ENCODE data around the genes VPS39 and TTBK2.

GRCh38 chr15:41115547-41116182, 415 bp downstream of the INO80 start:
- PRO-cap = bidirectional peak, plus-strand start at chr15:41116037, minus-strand start at chr15:41116221

GRCh38 chr15:41263779-41264831, 33.0 kb downstream of the CHP1 start:
- PRO-cap = no peak

DNA sequence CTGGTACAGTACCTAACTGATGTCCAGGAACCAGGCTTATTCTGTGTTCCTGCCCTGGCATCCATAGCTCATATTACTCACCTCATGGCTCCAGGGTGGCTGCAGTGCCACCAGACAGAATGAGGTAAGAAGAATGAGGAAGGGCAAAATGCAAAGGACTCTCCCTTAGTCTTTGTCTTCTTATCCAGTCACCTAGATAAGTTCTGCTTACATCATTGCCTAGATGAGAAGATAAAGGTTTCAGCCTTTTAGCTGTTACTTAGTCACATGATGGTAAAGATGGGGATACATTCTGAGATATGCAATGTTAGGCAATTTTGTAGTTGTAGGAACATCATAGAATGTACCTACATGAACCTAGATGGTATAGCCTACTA, 45.8 kb downstream of the CHP1 start:
- PRO-cap = no peak

- PRO-cap = no peak
Measured at GRCh38 chr15:41331769-41332196, 608 bp downstream of the OIP5 start.

DNA sequence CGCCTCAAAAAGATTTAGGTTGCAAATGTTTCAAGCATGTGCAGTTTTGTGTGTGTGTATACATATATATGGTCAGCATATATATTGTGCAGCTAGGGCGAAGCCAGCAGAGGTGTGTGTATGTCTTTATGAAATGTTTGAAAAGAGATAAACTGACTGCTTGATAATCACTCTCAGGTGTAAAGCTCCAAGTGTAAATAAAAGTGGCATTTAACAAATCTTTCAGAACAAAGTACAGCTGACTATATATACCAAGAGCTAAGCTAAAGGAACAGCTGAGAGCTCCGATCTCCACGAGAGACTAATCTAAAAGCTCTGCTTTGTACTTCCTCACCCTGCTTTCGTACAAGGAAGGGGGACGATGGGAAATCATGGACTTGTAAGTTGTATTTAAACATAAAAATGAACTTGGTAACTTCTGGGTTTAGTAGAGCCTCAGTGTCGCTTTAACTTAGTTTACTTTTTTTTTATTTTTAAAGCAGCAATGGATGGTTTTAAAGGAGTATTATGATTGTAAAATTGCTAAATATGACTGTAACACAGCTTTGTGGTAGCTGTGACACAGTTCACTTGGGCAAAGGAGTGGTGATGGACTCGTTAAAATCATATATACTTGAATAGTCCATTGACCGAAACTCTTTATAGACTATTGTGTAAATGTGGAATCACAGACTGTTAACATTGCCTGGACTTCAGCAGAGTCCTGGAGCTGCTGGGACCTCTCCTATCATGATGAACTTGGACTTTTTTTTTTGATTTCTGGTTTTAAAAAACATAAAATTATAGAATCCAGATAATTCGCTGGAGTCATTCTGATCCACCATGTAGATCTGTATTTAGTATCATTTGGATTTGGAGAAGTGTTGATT, 11.4 kb upstream of the ITPKA start:
- PRO-cap = no peak

DNA sequence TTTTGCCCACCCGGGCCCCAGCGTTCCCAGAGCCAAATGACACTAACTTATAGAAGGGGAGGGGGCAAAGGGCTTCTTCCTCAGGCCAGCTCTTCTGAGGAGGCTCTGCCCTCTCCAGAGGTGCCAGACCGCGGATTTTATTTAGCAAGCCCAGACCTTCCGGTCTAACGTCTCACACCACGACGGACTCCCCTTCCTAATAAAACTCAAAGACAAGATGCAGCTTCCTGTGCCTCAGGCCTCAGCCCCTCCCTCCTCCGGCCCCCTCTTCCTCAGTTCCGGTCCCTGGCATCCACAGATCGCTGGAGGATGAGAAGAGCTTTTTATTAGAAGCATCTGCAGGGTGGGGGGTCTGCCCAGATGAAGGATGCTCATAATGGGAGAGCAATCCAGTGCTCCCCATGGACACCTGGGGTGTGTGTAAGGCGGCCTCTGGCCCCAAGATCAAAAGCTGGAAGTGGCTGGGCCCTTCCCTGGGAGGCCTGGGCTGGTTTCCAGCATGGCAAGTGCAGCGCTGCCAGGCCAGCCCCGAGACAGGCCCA, 9.7 kb downstream of the ITPKA start:
- PRO-cap = bidirectional peak, plus-strand start at position 297 of the sequence, minus-strand start at position 201 of the sequence

DNA sequence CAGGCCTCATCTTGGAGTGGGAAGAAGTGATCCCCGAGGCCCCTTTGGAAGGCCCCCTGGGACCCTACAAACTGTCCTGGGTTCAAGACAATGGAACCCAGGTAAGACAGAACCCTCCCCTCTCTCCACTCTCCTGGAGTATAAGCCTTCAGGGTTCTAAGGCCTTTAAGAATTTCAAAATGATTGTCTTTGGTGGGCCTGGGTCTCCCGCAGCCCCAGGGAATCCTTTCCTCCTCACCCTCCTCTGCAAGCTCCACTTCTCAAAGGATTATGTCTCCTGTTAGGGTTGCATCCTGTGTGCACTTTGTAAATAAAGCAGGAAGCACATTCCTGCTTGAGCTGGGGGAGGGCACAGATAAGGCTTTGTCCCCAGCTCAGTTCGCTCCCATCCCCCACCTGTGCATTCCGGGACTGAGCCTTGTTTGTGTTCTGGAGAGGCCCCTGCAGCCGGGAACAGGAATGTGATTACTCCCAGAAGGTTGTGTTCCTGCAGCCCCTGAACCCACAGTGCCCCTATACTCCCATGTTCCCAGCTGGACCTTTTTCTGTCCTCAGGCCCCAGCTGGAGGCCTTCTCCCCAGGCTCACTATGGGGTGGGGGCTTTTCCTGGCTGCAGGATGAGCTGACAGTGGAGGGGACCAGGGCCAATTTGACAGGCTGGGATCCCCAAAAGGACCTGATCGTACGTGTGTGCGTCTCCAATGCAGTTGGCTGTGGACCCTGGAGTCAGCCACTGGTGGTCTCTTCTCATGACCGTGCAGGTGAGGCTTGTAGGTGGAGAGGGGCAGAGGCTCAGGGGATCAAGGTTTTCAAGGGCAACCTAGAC, 9.5 kb downstream of the TYRO3 start:
- PRO-cap = no peak

DNA sequence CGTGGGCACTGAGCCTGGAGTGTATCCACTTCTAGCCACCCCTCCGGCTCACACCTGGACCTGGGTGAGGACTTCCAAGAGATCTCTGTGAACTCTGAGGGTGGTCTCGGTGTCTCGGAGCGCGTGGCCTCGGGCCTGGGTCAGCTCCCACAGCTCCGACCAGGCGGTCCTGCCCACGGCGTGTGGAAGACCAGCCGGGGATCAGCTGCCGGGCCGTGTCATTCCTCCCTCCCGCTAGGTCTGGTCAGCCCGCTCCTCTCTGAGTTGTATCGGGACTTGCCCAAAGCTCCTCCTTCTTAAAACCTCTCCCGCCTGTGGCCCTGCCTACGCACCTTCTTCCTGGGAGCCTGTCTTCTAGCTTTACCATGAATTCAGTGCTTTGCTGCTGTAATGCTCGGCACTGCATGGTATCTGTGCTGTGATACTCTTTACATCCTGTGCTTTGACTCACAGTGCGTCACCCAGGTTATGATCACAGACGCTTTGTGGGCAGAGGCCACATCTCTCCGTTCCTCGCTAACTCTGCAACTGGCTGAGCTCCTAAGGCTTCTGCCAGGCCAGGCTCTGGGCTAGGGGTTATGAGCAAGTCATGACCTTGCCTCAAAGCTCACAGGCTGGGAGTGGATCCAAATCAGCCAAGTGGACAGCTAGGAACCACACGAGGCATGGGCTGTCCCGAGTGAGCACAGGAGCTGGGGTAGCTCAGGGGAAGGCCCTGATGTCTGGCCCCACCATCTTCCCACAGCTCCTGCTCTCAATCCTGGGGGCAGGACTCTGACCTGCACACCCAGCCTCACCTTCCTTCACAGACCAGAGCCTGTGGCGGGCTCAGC, 23.2 kb downstream of the SPTBN5 start:
- PRO-cap = no peak

- PRO-cap = no peak
Measured at GRCh38 chr15:41894648-41895967, 1.3 kb upstream of the SPTBN5 start.

- PRO-cap = no peak
Measured at GRCh38 chr15:41940383-41940946, 31.9 kb downstream of the EHD4 start.

GRCh38 chr15:42094644-42095217, 369 bp upstream of the PLA2G4D start:
- PRO-cap = no peak

GRCh38 chr15:42141845-42142259, 14.6 kb downstream of the PLA2G4F start:
- PRO-cap = no peak

GRCh38 chr15:42157587-42158500, 1.4 kb upstream of the PLA2G4F start:
- PRO-cap = no peak

DNA sequence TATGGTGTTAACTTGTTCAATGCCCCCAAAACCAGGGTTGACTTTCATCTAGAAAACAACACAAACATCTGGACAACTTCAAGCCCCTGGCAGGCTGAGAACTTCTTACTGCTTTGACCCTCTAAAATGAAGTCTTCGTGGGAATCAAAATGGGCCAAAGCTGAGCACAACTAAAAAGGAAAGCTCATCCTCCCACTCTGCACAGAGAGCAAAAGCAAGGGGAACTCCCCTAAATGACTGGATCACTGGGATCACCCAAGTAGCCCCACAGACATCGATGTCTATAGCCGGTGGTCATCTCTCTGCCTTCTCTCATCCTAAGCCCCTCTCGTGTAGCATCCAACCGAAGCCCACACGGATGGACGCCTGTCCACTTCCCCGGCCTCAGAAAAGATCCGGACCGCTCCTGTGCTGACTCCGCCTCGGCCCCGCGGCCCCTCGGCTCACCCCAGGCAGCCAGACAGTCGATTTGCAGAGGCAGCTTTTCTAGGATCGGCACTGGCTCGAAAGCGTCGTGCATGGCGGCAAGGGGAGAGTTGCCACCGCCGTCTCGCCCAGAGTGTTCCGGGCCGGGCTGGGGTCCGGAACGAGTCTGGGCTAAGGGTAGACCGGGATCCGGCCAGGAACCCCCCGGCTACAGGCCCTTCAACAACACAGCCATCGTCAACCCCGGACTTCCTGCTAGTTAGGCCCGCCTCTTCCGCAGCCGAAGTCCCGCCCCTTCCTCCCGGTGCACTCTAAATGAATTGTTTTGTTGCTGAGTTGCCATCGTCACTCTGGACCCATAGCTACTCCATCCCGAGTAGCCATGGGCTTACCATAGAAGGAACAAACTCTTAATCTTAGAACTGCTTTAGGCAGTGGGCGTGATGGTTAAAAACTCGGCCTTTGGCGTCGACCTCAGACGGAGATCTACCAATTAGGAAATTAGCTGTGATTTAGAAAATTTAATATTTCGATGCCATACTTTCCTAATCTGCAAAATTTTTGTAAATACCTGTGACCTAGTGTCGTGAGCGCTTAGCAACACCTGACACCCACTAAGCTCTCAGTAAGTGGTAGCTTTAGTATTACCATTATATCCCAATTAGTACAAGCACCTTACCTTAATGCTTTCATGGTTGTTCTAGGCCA, at the start of gene VPS39:
TSS of gene VPS39 (minus strand) at position 671 of the 1,134 bp plus-strand sequence.
- PRO-cap = bidirectional peak, plus-strand start at position 768 of the sequence, minus-strand start at position 680 of the sequence

- PRO-cap = no peak
Measured at GRCh38 chr15:42211045-42212065, 3.3 kb upstream of the VPS39 start.

- PRO-cap = no peak
Measured at GRCh38 chr15:42410700-42411063, 51.4 kb downstream of the CAPN3 start.

- PRO-cap = no peak
Measured at GRCh38 chr15:42456977-42457919, 33.7 kb downstream of the ZNF106 start.

DNA sequence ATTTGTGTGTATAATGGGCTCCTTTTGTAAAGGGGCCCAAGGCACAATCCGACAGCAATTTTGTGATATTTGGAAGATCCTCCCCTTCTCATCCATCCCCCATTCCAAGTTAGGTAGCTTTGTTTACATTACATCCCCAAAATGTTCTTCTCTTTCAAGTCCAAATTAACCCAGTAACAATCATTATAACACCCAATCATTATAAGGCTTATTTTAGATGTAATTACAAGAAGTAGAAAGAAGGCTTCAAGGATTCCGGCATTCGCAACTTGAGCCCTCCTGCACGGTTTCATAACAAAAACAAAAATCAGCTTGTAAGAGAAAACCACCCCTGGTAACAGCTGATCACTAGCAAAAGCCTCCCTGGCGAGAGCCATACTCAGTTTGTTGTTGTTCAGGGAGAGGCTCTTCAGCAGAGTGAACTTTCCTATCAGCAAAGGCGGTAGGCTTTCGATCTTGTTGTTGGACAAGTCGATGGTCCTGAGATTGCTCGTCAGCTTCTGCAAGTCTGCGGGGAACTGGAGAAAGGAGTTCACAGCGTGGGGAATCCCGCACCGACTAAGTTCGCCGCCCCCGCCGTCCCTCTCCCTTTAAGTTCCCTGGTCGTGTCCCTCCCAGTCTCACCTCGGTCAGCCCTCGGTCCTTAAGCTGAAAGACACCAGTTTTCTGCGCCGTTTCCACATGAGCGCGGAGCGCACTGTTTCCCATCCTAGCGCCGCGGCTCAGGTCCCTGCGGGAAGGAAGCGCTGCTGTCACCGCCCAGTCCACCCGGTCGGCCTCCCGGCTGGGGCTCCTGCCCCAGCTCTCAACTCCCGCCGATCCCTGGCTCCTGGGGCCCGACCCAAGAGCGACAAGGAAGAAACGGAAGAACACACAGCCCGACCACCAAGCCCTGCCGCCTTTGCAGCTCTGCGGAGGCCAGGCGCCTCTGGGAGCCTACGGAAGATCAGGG, 590 bp downstream of the LRRC57 start:
- PRO-cap = bidirectional peak, plus-strand start at position 912 of the sequence, minus-strand start at position 824 of the sequence

DNA sequence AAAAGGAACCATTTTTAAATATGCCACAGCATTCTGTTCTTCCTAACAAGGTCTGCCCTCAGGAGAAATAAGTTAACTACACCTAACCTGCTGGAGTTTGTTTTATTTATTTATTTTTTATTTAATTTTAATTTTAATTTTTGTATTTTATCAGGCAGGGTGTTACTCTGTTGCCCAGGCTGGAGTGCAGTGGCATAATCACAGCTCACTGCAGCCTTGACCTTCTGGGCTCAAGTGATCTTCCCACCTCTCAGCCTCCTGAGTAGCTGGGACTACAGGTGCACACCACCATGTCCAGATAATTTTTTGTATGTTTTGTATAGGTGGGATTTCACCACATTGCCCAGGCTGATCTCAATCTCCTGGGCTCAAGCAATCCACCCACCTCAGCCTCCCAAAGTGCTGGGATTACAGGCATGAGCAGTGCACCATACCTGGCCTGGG, 61.6 kb downstream of the TTBK2 start:
- PRO-cap = no peak

GRCh38 chr15:42920119-42920939, at the start of gene TTBK2:
TSS of gene TTBK2 (minus strand) at chr15:42920778.
- PRO-cap = bidirectional peak, plus-strand start at chr15:42920621, minus-strand start at chr15:42920561; bidirectional peak, plus-strand start at chr15:42921070, minus-strand start at chr15:42920776